Parietal lobe (tissue), 2 donors: ENCODE measurements around the genes CHCHD10, SMARCB1, MIF, ADORA2A, UPB1, SNRPD3 and GGT1.

- RAMPAGE, long total RNA: no peak
Observed at GRCh38 chr22:23767323-23768279, at the start of gene CHCHD10. Gene CHCHD10 (minus strand): TSS chr22:23767972.

- RAMPAGE, long total RNA: no peak
Observed at GRCh38 chr22:23786605-23787603, at the start of gene SMARCB1. Gene SMARCB1 (plus strand): TSS chr22:23786966.

DNA sequence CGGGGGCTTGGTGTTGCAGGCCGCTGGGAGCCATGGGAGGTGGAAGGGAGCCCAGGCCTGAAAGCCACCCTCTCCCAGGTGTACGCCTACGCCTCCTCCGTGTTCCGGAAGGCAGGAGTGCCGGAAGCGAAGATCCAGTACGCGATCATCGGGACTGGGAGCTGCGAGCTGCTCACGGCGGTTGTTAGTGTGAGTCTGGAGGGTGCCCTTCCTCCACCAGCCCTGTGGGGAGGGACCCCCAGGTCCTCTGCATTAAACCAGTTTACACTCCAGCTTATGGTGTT, 11.6 kb upstream of the MIF start:
- RAMPAGE, long total RNA: no peak

GRCh38 chr22:23894342-23895342, at the start of gene MIF:
Gene MIF (plus strand): TSS chr22:23894383.
- RAMPAGE, long total RNA: start-site peak on the plus strand at chr22:23894333-23894471, 1,329 and 792 reads in 2 replicates

GRCh38 chr22:23897147-23897694, 3.0 kb downstream of the MIF start:
- RAMPAGE, long total RNA: no peak

GRCh38 chr22:23910793-23911239, 16.6 kb downstream of the MIF start:
- RAMPAGE, long total RNA: no peak

GRCh38 chr22:23979637-23980320, 5.5 kb upstream of the DDT start:
- RAMPAGE, long total RNA: no peak

- RAMPAGE, long total RNA: no peak
Observed at GRCh38 chr22:24148140-24148609, 33.1 kb upstream of the SUSD2 start.

DNA sequence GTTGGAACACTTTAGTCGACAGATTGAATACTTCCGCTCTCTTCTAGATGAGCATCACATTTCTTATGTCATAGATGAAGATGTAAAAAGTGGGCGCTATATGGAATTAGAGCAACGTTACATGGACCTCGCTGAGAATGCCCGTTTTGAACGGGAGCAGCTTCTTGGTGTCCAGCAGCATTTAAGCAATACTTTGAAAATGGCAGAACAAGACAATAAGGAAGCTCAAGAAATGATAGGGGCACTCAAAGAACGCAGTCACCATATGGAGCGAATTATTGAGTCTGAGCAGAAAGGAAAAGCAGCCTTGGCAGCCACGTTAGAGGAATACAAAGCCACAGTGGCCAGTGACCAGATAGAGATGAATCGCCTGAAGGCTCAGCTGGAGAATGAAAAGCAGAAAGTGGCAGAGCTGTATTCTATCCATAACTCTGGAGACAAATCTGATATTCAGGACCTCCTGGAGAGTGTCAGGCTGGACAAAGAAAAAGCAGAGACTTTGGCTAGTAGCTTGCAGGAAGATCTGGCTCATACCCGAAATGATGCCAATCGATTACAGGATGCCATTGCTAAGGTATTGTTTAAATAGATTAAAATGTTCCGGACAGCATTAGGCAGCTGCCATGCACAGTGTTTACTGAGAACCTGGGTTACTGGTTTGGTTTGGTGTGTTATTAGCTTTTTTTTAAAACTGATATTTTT, 51.9 kb downstream of the SPECC1L start:
- RAMPAGE, long total RNA: no peak

GRCh38 chr22:24390567-24390801, 36.9 kb upstream of the ADORA2A start:
- RAMPAGE, long total RNA: no peak

DNA sequence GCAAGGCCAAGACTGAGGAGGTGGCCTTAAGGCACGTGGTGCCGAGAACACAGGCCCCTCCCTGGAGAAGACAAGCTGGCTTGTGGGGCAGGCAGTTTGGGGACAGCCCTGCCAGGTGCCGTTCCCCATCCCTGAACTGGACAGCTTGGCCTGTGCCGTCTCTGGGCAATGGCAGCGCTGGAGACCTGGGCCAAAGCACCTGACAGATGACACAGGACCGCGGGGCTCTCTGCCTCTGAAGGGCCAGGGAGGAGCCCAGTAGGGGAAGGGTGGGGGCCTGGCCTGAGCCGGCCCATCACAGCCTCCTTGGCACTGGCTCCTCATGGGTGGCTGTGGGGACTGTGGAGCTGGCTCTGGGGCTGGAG, 6.8 kb upstream of the ADORA2A start:
- RAMPAGE, long total RNA: no peak

- RAMPAGE, long total RNA: no peak
Observed at GRCh38 chr22:24427097-24427771, at the start of gene ADORA2A. Gene ADORA2A (plus strand): TSS chr22:24427599.

- RAMPAGE, long total RNA: no peak
Observed at GRCh38 chr22:24460569-24461134, 33.3 kb downstream of the ADORA2A start.

DNA sequence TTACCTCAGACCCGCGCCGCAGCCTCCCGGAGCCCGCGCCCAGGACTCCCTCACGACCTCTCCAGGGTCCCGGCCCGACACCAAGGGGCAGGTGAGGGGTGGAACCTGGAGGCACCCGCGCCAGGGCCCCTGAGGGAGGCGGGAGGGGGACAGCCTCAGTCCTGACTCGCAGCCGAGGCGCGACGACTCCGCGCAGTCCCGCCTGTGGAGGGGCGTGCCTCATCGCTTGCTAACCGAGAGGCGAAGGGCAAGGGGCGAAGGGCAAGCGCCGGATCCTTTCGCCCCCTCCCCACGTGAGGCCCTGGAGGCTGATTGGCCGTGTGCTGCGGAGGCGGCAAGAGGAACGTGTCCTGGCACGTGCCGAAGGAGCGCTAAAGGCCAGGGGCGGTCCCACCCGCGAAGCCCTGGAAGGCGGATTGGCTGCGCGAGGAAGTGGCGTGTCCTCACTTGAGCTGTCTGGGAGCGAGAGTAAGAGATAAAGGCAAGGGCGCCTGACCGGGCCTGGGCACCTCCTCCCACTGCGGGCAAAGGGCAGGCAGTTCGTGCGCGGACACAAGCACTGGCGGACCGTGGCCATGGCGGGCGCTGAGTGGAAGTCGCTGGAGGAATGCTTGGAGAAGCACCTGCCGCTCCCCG, at the start of gene UPB1:
TSS of gene UPB1 (plus strand) at position 504 of the 636 bp plus-strand sequence.
- RAMPAGE, long total RNA: no peak

DNA sequence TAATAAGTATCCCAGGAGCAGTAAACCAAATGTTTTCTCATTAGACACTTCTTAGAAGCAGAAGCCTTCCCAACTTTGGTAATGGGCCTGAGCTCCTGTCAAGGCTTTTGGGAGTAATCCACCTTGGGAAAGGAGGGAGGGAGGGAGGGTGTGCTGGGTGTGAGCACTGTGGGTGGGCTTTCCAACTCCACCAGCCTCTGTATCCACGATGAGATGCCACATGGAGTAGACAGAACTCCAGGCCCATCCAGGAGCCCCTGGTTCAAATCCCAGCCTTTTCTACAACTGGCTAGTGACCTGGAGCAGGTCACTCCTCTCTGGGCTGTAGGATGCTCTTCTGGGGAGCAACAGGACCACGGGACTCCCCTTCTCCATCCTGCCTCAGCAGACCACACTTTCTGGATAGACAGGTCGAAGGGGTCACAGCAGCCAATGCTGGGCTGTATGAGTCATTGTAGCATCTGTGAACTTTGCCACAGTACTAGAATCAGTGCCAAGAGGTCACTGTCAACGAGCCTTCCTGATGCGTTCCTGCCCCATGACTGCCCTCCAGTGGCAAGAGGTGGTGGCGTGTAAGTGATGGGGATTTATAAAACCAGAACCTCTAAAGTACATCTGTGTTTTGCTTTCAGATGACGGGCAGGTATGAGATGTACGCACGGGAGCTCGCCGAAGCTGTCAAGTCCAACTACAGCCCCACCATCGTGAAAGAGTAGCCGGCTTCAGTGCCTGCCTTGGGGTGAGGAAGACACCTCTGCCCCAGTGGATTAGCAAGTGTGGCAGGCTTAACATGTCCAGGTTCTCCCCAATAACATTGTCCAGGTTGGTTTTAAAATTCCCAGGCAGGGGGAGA, 29.6 kb downstream of the GUCD1 start:
- RAMPAGE, long total RNA: no peak

DNA sequence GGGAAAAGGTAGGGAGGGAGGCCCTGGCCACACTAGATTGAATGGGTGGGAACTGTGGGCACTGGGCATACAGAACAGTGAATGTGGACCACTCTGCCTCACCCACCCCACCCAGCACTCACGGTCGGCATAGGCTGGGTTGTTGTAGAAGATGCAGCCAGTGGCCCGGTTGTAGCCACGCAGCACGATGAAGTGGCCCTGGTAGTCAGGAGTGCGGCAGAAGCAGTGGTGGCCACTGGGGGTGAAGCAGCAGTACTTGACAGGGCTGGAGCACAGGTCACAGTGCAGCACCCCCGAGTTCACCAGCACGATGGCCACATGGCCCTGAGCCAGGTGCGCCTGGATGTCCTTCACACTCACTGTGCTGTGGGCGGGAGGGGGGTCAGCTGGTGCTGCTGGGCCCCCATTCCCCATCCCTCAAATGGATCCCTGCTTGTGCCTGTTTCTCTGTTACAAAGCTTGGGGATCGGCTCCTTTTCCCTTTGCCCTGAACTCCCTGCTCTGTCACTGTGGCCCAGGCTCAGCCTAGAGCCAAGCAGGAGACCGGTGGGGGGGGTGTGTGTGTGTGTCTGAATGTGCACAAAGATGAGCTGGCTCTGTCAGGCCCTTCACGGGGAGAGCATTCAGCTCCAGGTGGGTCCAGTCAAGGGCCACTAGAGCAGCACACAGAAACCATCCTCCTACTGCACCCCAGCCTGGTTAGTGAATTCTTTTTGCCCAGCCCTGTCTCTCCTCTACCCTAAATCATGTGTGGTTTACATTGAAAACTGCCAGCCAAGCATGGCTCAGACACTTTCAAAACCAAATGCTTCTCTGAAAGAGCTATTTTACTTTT, 11.0 kb downstream of the GUCD1 start:
- RAMPAGE, long total RNA: no peak

DNA sequence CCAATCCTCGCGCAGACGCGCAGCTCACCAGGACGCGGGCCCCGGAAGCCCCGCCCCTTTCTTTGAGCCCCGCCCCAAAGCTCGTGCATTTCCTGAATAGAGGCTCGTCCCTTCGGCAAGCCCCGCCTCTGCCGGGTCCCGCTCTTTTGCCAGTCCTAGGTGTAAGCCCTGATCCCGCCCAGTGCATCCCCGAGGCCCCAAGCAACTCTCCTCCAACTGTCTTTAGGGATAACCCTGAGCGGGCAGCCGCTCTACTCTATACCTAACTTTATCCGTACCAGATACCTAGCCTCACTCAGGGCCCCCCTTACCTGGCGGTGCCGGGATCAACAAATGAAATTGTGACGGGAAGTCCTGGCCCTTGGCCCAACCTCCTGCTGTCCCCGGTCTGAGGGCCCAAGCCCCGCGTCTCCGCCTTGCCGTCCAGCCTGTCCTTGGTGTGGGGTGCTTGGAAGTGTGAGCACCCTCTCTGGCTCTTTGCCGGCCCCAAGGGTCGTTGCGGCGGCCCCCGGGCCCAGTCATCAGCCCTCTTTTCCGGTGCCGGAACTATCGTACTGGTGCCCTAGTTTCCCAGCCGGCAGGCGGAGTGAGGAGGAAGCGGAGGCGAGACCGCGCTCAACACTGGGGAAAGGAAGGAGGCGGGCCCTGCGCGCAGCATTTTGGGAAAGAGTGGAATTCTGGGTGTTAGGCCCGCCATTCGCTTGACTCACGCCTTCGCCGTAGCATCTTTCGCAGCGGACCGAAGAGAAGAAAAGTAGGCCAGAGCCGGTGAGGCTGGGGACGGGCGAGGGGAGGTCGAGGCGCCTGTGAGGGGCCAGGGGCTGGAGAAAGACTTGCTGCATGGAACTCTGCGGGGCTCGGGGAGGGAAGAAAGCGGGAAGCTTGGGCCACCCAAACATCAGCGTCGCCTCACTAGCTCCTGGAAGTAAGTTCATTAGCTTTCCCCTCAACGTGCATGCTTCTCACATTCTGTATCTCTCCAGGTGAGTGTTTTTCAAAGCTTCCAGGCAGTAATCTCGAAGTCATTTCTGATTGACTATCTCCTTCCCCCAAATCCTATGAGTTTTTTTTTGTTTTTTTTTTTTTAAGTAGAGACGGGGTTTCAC, at the start of gene SNRPD3:
TSS of gene SNRPD3 (plus strand) at position 696 of the 1,106 bp plus-strand sequence.
- RAMPAGE, long total RNA: start-site peak on the plus strand centred at position 696 of the sequence, 59 bp wide, 999 and 285 reads in 2 replicates

DNA sequence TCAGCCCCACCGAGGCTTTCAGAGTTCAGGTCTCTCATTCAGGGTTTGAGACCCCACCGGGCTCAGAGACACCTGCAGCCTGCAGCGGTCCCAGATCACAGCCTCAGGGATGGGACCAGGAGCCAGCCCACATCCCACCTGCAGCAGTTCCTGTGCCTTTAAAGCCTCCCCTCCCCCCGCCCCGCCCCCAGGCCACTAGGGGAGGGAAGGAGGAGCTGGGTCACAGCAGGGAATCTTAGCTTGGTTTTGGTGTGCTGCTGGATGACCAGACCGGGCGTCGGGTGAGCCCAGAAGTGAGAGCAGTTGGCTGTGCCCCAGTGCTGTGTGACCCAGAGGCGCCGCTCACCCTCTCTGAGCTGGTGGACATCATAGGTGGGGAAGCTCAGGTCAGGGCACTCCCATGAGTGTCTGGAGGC, at the start of gene GGT1:
TSS of gene GGT1 (plus strand) at position 244 of the 416 bp plus-strand sequence.
- RAMPAGE, long total RNA: no peak

DNA sequence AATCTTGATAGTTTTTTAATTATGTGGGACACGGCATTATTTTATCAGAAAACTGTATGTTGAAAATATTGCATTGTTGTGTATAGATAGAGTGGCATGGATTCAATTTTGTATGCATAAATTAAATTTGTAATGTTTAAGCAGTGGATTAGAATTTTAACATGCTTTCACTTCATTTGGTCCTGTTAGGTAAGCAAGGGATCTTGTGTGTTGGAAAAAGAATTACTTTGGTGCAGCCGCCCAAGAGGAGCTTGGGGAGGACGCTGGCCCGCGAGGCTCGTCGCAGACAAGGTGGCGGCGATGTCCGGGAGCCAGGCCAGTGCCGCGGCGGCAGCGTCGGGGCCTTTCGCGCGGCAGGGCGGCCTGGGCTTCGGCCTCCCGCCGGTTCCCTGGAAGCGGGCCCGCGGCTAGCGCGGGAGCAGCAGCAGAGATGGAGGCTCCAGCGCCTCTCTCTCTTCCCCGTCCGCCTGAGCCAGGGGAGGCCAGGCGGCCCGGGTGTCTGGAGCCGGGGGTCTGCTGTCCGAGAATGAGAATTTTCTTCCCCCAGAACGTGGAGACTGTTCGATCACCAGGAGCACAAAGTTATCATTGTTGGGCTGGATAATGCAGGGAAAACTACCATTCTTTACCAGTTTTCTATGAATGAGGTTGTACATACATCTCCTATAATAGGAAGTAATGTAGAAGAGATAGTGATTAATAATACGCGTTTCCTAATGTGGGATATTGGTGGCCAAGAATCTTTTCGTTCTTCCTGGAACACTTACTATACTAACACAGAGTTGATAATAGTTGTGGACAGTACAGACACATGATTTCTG, 82.8 kb downstream of the GGT1 start:
- RAMPAGE, long total RNA: no peak

DNA sequence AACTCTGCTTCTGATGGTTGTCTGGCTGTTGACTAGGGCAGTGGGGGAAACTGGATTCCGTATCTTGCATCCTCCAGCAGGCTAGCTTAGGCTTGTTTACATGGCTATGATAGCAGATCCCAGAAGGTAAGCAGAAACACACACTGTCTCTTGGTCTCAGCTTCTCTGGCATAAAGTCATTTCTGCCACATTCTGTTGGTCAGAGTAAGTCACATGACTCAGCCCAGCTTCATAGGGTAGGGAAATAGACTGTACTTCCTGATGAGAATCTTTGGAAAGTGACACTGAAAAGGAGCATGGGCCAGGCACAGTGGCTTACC, 19.3 kb downstream of the LHFPL7 start:
- RAMPAGE, long total RNA: no peak